ENCODE measurements around a stretch of chr10.

DNA sequence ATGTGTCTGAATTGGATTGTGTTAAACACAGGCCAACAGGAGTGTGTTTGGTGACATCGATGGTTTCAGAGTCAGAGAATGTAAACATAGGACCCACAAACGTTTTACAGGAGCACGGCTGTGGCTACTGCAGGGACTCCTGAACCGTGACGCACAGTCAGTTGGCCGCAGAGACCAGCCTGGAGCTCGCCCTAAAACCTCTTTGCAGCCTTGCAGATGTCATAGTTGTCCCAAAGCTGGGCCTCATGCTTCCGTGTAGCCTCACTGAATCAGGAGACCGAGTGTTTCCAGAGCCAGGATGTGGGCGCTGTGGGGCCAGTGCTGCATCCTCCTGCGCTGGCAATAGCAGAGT lies 7.4 kb downstream of the RBM20 start:
- PRO-cap = no peak
- RRBS = no CpG with 5 or more reads among the region's 11 CpGs

- PRO-cap = no peak
- RRBS = no CpG with 5 or more reads among the region's 11 CpGs
These were observed 36.2 kb downstream of the RBM20 start for GRCh38 chr10:110680337-110680679.

- PRO-cap = no peak
- RRBS = no CpG with 5 or more reads among the region's 8 CpGs
These were observed 36.8 kb downstream of the RBM20 start for GRCh38 chr10:110680865-110681477.

GRCh38 chr10:110684529-110685027 lies 40.4 kb downstream of the RBM20 start:
- PRO-cap = no peak
- RRBS = no CpG with 5 or more reads among the region's 6 CpGs

DNA sequence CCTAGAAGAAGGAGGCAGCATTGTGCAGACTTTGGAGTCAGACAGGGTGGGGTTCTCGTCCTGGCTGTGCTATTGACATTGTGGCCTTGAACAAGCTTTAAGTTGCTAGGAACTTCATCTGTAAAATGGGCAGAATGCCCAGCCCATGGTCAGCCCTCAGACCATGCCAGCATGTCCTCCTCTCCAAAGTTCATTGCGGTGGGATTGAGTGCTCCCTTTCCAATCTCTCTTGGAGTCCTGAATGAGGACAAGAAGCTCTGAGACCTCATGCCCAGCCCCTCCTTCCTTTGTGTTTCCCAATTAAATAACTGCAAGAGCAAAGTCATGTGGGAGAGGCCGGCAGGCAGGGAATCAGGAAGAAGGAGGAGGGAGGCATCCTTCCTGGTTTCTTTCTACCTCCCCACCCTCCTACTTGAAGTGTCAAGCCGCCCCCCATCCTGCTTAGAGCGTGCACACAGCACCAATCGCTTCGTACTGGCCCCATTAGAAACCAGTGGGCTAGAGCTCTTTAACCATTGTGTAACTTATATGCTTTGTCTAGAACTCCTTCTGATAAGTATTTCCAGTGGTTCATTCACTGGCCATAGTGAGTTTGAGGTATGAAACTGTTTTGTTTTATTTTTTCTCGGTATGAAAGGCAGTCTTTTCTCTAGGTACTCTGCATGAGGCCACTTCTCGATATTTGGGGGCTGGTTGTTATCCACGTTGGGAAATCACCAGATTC lies 86.5 kb downstream of the RBM20 start:
- PRO-cap = no peak
- RRBS = no CpG with 5 or more reads among the region's 10 CpGs

DNA sequence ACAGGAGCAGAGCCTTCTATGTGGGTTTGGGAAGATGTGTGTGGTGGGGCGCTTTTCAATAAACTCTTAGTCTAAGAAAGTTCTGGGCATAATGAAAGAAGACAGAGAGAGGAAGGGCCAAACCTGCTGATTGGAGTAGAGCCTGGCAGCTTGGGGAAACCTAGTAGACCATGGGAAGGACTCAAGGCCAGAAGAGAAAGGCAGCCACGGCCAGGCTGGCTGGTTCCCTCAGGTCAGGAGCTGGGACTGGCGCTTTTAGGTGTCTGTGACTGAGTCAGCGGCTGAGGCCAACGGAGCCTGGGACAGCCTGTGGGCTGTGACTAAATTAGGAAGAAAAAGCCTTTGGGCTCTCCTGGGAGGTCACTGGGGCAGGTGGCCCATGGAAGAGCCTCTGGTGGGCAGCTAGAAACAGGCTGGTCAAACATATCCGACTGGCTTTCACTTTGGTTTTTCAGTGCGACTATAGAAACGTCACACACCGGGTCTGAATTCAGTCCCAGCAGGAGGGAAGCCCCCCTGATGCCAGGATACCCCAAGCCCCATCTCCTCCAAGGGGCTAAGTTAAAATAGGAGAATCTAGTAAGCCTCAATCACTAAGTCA lies 108.9 kb upstream of the PDCD4 start:
- PRO-cap = no peak
- RRBS = no CpG with 5 or more reads among the region's 9 CpGs

DNA sequence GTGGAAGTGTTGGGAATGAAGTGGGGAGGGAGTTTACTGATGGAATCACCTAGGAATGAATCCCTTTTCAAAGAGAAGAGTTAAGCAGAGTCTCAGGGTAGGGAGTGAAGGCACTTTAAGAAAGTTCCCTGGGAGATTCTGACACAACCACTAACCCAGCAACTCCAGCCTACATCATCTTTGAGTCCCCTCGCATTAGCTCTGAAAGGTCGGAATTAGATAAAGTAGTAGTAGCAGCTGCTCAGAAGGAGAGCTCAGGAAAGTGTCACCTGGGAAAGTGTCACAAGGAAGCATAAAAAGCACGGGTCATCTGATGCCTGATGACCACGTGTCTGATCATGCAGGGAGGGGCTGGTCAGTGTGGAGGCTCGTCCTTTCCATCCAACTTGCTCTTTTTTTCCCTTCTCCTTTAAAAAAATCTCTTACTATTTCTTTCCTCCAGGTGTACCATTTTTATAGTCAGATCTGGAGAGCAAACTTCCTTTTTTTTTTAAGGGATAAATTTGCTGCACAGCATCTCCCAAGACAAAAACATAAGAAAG lies 47.1 kb upstream of the PDCD4 start:
- PRO-cap = no peak
- RRBS = no CpG with 5 or more reads among the region's 5 CpGs

DNA sequence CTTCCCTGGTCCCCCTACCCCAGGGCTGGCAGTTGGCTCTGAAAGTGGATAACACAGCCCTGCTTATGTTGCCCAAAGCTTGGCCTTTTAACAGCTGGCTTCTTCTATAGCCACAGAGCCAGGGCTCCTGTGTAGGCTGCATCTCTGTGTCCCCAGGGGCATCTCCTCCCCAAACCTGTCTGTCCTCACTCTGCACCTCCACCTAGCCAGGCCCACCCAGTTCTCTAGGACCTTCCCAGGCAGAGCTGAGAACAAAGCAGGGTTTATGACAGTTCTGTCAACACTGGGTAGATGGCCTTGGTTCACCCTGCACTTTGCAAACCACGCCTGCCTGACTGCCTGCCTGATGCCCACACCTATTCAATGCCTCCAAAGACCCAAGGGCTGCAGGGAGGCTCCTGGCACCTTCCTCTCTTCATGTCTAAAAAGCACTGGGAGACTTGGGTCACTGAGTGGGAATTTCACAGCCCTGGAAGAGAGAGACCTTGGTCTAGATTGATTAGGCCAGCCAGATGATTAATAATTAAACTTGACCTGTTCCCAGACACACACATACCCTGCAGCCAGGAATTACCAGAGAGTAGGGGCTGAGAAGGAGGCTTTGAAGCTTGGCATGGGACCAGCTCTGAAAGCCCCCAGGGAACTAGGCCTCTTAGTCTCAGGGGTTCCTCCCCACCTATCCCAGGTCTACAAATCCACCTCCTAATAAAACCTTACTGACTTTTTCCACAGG lies 25.9 kb upstream of the PDCD4 start:
- PRO-cap = no peak
- RRBS = no CpG with 5 or more reads among the region's 1 CpG

- PRO-cap = no peak
- RRBS = no CpG with 5 or more reads among the region's 3 CpGs
These were observed 21.7 kb upstream of the PDCD4 start for GRCh38 chr10:110849932-110850472.

DNA sequence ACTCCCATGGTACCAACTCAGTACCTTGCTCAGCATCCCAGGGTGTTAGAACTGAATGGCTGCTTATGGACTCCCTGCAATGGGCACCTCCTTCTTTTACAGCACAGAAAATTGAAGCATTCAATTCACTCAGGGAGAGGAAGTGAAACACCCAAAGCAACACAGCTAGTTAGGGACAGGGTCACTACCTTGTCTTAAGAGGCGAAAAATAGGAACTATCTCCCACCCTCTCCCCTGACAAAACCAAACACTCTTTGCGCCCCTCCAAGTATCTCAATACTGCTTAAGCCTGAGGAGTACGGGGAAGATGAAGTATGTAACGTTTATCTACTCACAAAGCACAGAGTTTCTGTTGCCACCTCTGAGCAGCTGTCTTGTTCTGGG lies 4.2 kb upstream of the PDCD4 start:
- PRO-cap = no peak
- RRBS = no CpG with 5 or more reads among the region's 4 CpGs

- PRO-cap = no peak
- RRBS = no CpG with 5 or more reads among the region's 7 CpGs
These were observed 2.8 kb upstream of the PDCD4 start for GRCh38 chr10:110868874-110869477.

DNA sequence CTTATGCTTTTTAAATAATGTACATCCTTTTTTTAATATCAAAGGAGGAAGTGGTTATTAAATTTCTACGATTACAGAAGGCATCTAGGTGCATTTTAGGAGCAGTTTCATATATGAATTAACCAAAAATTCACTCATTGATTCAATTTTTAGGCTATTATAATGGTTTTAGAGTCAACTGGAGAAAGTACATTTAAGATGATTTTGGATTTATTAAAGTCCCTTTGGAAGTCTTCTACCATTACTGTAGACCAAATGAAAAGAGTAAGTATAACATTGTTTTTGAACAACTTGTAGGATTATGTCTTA lies 22.5 kb downstream of the PDCD4 start:
- PRO-cap = no peak
- RRBS = no CpG with 5 or more reads among the region's 1 CpG

DNA sequence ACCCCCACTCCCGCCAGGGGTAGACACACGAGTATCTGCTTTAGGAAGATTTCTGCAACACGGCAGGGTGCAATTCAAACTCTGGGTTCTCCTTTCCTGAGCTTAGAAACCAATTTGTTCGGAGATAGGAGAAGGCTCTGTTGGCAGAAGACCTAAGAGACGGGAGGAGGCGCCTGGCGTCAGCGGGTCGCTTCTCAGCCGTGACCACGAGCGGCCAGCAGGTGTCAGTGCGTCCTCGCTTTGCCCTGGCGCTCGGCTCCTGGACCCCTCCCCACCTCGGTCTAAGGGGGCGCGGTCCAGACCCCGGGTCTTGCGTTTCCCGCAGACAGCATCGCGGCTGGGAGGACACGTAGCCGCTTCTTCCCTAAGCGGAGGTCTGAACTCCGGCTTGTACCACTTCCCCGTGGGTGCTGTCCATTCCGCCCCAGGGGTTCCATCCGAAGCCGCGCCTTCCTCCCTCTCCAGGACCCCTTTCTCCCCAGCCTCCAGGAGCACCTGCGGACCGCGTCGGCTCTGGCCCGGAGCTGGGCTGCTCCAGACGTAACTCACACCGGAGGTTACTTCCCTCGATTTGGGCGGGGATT lies 664 bp upstream of the ADRA2A start:
- PRO-cap = no peak
- RRBS = 2% methylated on average over 11 of the region's 42 CpGs

- PRO-cap = no peak
- RRBS = no CpG with 5 or more reads among the region's 6 CpGs
These were observed 15.4 kb downstream of the GPAM start for GRCh38 chr10:112168133-112168678.

DNA sequence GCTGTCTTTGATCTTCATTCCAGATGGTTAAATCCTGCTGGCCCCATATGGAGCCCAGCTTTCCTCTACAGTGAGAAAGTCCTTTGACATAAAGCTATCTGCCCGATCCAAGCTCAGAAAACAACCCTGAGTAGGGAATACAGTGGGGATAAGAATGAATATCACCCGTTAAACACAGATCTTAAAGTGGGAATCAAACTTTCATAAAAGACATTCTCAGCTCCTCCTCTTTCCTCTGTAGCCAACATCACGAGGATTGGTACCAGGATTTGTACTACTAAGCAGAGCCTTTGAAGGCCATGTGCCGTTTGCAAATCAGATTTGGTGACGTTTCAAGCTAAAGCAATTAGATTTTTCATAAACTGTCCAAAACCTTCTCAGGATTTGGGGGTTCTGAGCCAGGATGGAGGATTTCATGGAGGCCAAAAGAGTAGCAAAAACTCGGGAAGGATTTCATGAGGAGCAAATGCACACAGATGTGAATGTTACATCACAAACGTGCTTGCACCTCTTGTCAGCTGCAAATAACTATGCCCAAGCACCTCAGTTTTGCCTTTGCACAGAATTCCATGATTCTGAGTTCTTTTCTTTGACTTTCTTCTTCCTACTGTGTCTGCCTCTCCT lies 31.0 kb upstream of the GPAM start:
- PRO-cap = no peak
- RRBS = no CpG with 5 or more reads among the region's 7 CpGs

DNA sequence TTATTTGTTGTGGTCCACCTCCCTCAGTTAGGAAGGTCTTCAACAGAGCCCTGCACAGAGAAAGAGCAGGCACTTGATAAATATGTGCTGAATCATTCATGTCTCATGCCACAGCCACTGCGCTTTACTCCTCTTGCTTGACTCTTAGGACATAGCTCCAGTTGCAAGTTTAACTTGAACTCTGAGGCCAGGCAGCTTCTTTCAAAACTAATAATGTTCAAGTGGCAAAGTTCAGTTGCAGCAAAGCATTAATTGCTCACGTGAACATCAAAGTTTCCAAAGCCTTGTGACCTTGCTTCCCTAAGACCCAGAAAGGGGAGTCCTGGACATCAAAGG lies 22.0 kb upstream of the TECTB start:
- PRO-cap = no peak
- RRBS = no CpG with 5 or more reads among the region's 2 CpGs

GRCh38 chr10:112266032-112266313 lies 17.2 kb upstream of the TECTB start:
- PRO-cap = no peak
- RRBS = no CpG with 5 or more reads among the region's 1 CpG

GRCh38 chr10:112375023-112375854 lies 1.3 kb downstream of the ACSL5 start:
- PRO-cap = no peak
- RRBS = no CpG with 5 or more reads among the region's 14 CpGs

DNA sequence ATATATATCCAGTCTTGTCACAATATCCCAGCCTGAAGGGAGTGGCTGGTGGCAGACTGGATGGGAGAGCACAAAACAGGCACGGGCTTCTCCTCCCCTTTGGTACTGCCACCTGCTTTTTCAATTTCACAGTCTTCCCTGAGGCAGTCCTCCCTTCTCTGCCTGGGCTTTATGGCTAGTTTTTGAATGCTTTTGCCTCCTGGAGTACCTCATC lies 18.9 kb downstream of the ACSL5 start:
- PRO-cap = no peak
- RRBS = no CpG with 5 or more reads among the region's 1 CpG

DNA sequence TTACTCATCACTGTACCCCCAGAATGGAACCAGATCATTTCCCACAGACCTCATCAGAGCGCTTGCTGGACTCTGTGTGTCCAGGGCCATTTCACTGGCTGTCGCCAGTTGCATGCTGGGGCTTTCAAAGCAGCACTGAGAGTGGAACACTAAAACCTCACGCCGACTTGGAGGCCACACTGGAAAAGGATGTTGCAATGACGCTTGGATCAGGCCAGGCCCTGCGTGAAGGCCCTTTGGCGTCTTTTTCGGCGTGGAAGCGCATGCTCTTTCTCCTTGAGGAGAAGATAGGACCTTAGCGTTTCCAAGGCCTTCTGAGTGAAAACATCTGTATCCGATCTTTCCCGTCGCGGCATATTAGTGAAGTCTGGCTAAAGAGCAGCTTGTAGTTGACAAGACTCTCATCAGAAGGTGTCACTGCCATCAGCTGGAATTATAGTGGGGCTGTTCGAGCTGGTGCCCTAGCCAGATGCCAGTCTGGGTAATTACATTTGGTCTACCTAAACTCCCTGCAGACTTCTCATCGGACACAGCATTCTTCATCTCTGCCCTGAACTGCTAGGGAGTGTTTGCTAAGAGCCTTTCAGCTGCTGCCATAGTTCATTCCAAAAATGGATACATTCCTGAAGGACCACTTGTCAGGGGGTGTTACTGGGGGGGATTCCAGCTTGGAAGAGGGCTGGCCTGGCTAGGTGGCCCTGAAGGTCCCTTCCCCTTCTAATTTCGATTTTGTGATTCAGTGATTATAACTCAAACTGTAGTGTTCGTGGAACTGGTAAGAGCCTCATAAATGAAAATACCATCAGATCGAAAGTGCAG lies 167.7 kb upstream of the TCF7L2 start:
- PRO-cap = no peak
- RRBS = no CpG with 5 or more reads among the region's 20 CpGs

All from kidney (tissue), 2 donors.